Natural killer cell (primary cell): ENCODE measurements around the gene NUP54.

DNA sequence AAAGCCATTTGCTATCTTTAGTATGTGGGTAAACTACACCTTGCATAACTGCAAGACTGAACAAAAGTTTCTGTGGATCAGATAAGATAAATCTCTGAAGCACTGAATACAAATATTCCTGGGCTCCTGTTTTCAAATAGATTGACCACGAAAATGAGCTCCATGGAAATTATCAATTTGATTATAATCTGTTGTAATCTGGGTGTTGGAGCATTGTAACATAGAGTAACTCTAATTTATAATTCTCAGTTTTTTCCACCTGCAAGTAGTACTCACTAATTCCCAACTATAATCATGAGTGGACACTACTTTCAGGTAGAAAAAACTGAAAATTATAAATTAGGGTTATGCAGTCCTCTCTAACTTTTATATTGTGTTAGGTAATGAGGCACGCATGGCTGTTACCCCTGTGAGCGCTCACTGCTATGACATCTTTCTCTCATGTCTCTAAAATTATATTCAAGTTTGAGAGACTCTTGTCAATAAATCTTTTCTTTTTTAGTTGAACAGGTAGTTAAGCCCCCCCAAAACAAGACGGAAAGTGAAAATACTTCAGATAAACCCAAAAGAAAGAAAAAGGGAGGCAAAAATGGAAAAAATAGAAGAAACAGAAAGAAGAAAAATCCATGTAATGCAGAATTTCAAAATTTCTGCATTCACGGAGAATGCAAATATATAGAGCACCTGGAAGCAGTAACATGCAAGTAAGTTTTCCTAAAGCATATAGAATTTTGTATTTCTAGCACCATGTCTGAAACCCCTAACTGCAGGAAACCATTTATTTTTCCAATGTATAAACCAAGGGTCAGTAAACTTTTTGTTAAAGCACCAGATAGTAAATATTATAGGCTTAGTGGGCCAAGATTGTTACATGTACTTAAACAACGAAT is 3.9 kb downstream of the AREG start:
- PRO-cap: no peak

- PRO-cap: no peak
Measured at GRCh38 chr4:74539592-74539791, 94.6 kb downstream of the AREG start.

GRCh38 chr4:74883004-74883731 is 49.7 kb upstream of the PARM1 start:
- PRO-cap: no peak

DNA sequence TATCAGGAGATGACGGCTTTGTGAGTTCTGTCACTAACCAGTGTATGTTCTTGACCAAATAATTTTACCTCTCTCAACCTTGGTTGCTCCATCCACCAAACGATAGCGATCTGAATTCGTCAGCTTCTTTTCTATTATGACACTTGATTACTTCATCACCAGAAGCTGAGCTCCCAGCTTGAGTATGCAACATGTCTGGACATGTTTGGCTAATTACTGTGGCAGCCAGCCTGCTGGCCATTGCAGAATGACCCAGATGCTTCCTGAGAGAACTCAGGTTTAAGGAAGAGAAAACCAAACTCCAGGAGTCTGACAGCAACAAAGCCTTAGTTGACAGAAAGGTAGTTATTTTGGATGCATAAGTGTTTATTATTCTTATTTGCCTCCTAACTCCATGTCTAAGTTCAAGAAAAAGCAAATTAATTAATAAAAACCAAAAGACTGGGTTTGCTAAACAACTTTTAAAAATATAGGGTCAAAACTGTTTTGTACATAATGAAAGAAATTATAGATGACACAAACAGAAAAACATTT is 46.4 kb upstream of the PARM1 start:
- PRO-cap: no peak

DNA sequence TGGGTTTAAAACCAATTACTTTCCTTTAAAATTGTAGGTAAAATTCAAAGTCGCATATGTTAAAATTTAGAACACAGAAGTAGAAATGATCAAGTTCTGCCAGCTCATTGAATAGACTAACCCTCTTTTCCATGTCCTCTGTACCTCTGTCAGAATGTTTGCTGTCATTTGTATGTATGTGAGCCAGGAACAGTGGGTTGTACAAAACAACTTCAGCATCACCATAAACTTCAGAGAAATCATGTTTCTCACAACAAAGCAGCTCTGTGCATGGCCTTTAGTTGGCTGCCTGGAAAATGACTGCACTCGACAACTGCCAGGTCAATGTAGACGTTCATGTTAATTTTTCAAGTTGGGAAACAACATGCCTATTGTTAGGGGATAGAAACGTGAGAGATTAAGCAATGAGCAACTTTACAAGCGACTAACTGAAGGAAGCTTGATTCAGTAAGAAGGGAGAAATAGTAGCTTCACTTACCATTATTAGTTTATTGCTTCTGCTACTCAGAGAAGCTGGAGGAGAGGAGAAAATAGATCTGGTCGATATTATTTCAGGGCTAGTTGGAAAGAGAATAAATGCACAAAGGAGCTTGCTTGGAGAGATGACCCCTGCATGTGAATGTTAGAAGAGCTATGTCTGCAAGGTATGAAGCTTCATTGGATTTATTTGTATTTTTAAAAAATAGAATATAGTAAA is 17.9 kb upstream of the CXCL11 start:
- PRO-cap: no peak

DNA sequence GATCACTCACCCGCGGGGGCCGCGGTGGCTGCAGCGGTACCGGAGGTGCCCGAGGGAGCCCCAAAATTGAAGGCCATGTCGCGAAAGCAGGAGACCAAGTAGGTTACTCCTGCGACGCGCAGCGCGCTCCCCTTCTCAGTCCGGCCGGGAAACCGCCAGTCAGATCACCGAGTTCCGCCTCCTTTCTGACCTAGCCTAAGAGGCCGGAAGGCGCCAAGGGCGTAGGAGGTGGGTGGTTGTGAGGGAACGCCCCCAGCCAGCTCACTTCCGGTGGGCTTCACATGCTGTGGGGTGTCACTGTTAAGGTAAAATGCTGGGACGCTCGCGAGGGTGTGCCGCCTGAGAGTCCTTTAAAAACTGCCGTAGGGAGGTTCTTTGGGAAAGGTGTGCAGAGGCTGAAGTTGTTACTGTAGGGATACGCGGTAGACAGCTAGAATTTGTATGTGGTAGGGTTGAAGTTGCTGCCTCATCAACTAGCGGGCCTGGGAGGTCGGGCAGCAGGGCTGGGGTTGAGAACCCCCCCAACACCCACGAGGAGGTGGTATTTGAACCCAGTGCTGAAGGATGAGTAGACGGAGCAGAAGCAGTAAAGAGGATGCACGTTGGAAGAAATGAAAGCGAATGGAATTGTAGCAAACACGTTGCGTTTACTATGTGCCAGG is at the start of gene NUP54:
Gene NUP54 (minus strand): TSS at position 100 of the 662 bp plus-strand sequence.
- PRO-cap: bidirectional peak, plus-strand start at position 280 of the sequence, minus-strand start at position 100 of the sequence

GRCh38 chr4:76194216-76194939 is 19.2 kb downstream of the SCARB2 start:
- PRO-cap: no peak

DNA sequence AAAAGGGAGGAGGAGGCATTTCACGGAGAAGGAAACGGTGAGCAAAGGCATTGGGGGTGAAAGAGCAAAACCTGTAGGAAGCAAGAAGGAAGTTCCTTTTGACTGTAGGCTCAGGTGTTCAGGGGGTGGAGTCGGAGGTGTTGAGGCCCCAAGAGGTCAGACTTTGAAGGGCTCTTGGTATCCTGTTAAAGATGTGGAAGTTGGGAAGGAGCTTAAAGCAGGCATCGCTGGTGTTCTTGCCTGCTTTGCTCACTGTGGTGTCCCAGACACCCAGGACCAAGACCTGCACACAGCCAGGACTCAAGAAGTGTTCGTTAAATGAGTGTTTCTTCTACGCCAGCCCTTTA is 737 bp upstream of the SCARB2 start:
- PRO-cap: no peak

GRCh38 chr4:76238185-76238564 is 13.3 kb upstream of the FAM47E start:
- PRO-cap: no peak

DNA sequence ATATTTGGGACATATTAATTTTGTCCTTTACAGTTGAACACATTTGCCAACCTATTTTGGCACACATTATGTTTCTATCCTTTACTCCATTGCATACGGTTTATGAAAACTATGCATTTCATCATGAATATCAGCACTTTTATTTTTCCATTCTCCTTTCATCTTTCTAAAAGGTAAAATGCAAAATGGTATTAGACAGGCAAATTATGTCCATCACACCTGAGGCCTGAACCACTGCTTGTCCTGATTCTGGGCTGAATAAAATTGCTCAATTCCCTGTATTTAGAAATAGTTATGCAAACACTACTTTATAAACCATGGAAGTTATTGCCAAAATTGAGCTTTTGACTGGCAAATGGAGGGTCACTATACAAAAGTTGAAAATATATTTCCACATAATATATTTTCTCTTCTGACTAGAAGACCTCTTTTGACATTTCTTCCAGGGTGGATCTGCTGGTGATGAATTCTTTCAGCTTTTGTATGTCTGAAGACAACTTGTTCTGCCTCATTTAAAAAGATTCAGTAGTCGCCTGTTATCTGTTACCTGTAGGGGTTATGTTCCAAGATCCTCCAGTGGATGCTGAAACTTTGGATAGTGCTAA is 21.1 kb downstream of the FAM47E start:
- PRO-cap: no peak

- PRO-cap: no peak
Measured at GRCh38 chr4:76589447-76589795, 154.4 kb downstream of the SHROOM3 start.

- PRO-cap: no peak
Measured at GRCh38 chr4:76589950-76590693, 155.1 kb downstream of the SHROOM3 start.

DNA sequence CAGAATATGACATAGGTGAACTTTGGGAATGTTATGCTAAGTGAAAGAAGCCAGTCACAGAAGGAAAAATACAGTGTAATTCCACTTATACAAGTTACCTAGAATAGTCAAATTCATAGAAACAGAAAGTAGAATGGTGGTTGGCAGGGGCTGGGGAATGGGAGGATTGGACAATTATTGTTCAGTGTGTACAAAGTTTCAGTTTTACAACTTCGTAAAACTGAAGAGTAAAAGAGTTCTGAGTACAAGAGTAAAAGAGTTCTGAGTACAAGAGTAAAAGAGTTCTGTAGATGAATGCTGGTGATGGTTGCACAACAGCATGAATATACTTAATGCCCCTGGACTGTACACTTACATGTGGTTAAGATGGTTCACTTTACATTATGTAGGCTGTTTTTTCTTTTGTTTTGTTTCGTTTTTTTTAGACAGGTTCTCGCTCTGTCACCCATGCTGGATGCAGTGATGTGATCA is 231.0 kb downstream of the SOWAHB start:
- PRO-cap: no peak

GRCh38 chr4:76688704-76689890 is 208.8 kb downstream of the SOWAHB start:
- PRO-cap: no peak

DNA sequence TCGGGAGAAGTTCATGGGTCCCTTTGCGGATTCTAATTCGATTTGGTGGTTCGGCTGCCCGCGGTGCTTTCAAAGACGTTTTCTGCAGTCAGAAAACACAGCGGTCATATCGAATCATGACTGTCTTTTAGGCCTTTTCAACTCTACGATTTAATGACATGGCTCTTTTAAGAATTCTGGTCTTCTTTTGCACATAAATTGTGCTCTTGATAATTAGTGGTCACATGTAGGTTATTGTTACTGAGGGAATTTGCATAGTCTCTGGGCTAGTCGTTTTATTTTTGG is 1.6 kb downstream of the SEPTIN11 start:
- PRO-cap: no peak

DNA sequence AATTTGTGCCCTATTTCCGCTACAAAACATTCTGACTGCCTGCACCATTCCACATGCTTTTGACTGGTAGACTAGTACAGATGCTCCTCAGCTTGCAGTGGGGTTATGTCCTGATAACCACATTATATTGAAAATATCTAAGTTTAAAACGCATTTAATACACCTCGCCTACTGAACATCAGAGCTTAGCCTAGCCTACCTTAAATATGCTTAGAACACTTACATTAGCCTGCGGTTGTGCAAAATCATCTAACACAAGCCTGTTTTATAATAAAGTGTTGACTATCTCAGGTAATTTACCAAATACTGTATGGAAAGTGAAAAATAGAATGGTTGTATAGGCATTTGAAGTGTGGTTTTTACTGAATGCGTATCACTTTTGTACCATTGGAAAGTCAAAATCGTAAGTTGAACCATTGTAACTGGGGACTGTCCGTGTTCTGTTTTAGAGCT is 11.9 kb downstream of the SEPTIN11 start:
- PRO-cap: no peak

- PRO-cap: no peak
Measured at GRCh38 chr4:77028304-77028957, 47.4 kb downstream of the CCNI start.

GRCh38 chr4:77030626-77031040 is 45.2 kb downstream of the CCNI start:
- PRO-cap: no peak

- PRO-cap: no peak
Measured at GRCh38 chr4:77031908-77032578, 43.7 kb downstream of the CCNI start.

- PRO-cap: no peak
Measured at GRCh38 chr4:77698153-77698624, 92.6 kb downstream of the CXCL13 start.